ENCODE measurements around a stretch of chr13.

- PRO-cap, result no peak
CAGE:
- cytosol, long polyA plus RNA, result no peak
- long polyA plus RNA, result no peak
- nucleus, long polyA plus RNA, result no peak
Observed at GRCh38 chr13:109704443-109705807, 81.5 kb downstream of the IRS2 start.

- PRO-cap, result no peak
CAGE:
- cytosol, long polyA plus RNA, result no peak
- long polyA plus RNA, result no peak
- nucleus, long polyA plus RNA, result no peak
Observed at GRCh38 chr13:109725925-109726454, 60.4 kb downstream of the IRS2 start.

DNA sequence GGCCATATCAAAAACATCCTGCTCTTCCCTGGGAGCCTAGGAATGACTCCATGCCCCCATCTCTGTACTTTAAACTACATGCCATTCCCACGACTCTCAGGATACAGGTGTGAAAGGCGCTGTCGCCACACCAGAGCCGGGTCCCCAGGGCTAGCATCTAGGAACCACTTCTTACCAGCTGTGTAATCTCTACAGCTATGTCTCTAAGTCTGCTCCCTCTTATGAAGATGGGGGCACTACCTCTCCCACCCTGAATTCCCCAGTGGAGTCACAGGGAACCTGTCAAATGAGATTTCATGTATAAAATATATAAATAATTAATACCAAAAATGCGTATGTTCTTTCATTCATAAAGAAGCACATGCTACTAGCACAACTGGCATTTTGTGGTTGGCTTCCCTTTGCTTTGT is 22.2 kb downstream of the IRS2 start:
- PRO-cap, result no peak
CAGE:
- cytosol, long polyA plus RNA, result no peak
- long polyA plus RNA, result no peak
- nucleus, long polyA plus RNA, result no peak

GRCh38 chr13:109802810-109803336 is 16.5 kb upstream of the IRS2 start:
- PRO-cap, result no peak
CAGE:
- cytosol, long polyA plus RNA, result no peak
- long polyA plus RNA, result no peak
- nucleus, long polyA plus RNA, result no peak

DNA sequence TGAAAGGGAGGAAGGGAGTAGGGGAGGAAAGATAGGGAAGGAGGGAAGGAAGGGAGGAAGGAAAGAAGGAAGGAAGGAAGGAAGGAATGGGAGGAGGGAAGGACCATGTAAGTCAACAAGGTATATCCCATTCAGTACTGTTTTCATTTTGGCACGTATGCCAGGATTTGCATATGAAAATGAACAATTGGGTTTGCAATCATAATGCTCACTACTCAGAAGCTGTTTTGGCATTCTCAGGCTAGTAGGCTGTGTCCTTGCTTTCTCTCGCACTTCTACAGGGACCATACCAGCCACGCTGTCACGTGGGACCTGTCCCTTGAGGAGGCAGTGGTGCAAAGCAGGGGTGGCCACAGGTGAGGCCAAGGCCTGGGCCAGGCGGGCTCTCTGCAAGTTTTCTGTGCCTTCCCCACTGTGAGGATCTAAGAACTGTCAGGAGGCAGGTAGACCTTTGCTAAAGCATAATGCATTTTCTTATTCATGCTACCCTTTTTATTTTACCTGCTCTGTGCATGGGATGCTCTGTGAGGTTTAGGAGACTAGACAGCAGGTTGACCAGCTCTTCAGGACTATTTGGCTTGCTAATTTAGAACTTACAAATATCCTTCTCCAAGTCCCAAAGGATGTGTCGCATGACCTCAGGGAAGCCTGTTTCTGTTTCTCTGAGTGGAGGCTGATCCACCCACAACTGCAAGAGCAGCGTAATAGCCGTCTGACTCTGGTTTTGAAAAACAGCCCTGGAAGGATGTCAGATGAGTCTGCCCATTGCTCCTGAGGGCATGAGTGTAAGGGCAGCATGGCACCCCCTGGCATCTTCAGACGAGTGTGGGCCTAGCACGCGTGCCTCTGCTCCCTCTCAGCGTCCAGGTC is 89.4 kb upstream of the IRS2 start:
- PRO-cap, result no peak
CAGE:
- cytosol, long polyA plus RNA, result no peak
- long polyA plus RNA, result no peak
- nucleus, long polyA plus RNA, result no peak

GRCh38 chr13:109938532-109939127 is 152.2 kb upstream of the IRS2 start:
- PRO-cap, result no peak
CAGE:
- cytosol, long polyA plus RNA, result no peak
- long polyA plus RNA, result no peak
- nucleus, long polyA plus RNA, result no peak

GRCh38 chr13:110023573-110024119 is 237.3 kb upstream of the IRS2 start:
- PRO-cap, result no peak
CAGE:
- cytosol, long polyA plus RNA, result no peak
- long polyA plus RNA, result no peak
- nucleus, long polyA plus RNA, result no peak

DNA sequence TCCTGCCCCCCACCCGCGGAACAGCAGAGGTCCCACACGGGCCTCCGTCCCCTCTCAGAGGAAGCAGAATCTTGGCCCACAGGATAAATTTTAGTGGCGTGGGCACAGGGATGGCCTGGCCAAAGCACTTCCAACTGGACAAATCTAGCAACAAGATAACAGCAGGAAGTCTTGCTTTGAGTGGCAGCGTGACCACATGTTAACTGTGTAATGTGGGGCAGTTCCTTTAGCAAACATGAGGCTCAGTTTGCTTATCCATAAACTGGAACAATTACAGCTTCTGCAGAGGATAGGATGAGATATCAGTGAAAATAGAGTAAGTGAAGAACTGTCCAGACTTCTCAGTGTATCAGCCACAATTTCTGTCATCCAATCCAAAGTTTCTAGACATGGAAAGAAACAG is 238.0 kb upstream of the IRS2 start:
- PRO-cap, result no peak
CAGE:
- cytosol, long polyA plus RNA, result no peak
- long polyA plus RNA, result no peak
- nucleus, long polyA plus RNA, result no peak

DNA sequence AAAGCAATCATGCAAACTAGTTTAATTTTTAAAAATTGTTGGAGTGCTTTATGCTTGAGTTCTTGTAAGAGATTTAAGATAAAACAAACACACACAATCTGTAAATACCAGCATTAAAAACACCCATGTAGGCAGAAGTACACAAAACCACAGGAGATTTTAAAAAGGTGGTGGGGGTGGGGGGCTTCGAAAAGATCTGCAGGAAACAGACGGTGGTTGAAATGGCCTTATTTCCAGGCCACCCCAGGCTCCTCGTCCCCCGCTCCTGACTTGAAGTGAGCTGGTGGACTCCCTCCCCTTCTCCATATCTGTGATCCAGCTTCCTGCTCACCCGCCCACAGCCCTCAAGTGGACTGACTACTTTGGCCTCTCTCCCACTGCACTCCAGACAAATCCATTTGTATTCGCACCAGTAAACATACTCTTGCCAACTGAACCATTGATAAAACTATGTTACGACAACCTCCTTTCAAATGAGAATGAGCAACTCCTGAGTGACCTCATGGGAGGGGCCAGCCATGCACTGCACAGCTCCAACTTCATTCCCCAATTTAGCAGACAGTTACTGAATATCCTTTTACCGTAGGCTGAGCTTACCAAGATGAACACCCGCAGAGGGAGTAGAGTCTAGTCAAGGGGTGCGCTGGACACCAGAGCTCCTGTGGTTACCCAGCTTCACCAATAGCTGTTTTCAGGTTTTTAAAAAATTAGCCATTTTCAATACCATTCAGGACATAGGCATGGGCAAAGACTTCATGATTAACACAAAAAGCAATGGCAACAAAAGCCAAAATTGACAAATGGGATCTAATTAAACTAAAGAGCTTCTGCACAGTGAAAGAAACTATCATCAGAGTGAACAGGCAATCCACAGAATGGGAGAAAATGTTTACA is 259.4 kb downstream of the COL4A1 start:
- PRO-cap, result no peak
CAGE:
- cytosol, long polyA plus RNA, result no peak
- long polyA plus RNA, result no peak
- nucleus, long polyA plus RNA, result no peak

DNA sequence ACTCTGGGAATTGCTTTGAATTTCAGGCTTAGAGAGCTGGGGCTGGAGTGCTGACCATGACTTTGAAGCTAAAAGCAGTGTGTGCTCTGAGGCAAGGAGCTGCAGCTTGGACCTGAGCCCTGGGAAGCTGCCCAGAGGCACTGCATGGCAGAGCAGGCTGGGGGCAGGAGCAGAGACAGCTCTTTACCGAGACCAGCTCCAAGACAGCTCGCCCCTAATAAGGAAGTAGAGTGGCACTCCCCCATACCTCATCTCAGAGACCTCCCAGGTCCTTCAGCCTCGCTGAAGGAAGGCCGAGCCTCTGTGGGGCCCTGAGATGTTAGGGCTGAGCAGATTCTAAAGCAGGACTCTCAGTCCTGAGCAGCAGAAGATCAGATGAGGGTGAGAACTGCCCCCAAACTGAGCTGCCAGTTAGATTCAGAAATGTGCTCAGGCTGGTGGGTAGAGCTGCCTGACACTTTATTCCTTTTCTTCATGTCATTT is 200.1 kb downstream of the COL4A1 start:
- PRO-cap, result no peak
CAGE:
- cytosol, long polyA plus RNA, result no peak
- long polyA plus RNA, result no peak
- nucleus, long polyA plus RNA, result no peak

DNA sequence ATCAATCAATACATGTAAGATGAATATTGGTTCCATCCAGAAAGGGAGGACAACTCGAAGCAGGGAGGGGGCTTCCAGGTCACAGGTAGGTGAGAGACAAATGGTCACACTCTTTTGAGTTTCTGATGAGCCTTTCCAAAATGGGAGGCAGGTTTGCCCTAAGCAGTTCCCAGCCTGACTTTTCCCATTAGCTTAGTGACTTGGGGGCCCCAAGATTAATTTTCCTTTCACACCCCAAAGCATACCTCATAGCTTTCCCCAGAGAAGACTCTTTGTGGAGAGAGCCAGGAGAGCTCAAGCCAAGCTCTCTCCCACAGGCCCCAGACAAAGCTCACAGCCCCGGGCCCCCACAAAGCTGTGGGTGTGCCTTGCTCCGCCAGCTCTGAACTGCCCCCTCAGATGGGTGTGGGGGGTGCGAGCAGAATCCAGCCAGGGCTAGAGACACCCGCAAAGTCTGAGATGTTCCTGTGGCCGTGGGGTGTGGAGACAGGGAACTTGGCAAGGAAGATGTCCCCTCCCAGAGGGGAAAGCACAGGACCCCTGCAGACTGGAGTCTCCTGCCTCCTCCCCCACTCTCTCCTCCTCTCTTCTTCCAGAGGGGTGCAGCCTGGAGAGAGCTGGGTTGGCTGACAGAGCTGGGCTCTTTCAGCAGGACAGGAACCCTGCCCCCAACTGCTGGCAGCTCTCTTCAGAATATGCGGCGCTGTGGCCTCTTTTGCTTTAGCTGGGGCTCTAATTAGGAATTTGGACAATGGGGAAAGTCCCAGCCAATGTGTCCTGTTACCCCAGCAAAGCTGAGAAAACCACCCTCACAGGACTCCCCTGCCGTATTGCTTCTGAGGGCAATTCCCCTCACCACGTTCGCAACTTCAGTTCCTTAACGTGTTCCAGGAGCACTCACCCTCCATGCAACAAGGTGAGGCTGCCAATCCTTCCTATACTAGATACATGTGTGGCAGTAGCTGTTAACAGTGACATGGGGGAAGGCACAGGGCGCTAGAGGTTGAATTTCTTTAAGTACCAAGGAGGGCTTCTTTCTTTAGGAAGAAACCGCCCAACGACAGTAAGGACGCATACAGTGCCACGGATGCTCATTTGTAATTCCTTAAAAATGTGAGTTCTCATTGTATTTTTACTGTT is 170.1 kb downstream of the COL4A1 start:
- PRO-cap, result no peak
CAGE:
- cytosol, long polyA plus RNA, result no peak
- long polyA plus RNA, result no peak
- nucleus, long polyA plus RNA, result no peak

DNA sequence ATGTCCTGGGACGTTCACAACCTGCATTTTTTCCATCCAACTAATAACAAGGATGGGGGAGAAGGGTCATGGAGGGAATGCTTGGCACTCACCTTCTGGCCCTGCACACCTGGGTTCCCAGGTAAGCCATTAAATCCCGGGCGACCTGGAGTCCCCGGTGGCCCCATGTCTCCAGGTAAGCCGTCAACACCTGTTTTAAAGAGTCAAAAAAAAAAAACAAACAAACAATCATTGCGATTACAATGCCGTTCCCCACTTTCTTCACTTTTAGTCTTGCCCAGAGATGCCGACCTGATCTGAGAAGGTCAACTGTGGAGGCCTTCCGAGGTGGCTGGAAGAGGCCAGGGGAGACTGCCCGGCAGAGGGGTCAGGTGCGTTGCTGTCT is 125.8 kb downstream of the COL4A1 start:
- PRO-cap, result no peak
CAGE:
- cytosol, long polyA plus RNA, result no peak
- long polyA plus RNA, result no peak
- nucleus, long polyA plus RNA, result no peak

DNA sequence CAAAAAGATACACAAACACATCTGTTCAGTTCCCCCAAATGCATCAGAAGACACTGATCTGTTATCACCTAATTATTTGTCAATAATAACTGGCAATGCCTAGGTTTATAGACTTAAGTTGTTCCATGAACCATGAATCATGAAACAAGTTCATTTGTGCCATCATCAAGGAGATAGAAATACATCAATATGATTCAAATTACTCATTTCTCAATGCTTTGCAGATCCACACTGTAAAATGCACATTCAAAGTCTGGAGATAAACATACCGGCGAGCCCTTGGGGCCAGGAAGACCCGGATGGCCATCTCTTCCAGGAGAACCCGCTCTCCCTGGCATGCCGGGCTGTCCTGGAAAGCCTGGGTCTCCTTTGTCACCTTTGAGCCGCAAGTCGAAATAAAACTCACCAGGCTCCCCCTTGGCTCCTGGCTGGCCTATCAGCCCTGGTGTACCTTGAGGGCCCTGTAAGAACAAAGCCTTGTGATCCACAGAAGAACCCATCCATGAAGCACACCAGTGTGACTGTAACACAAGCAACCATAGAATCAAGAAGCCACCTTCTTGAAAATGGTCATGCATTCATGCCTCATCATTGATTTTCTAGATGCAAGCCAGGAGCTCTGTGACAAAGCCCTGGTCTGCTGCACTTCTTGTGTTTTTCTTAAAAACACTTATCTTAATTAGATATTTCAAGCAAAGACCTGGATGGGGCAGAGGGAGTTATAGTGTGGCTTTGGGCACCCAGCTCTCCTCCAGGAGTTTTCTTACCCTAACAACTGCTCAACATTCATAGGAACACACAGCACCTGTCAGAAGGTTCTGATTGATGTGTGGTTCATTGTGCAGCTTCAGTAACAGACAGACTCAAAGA is 119.9 kb downstream of the COL4A1 start:
- PRO-cap, result no peak
CAGE:
- cytosol, long polyA plus RNA, result no peak
- long polyA plus RNA, result no peak
- nucleus, long polyA plus RNA, result no peak

GRCh38 chr13:110197387-110197784 is 109.6 kb downstream of the COL4A1 start:
- PRO-cap, result no peak
CAGE:
- cytosol, long polyA plus RNA, result no peak
- long polyA plus RNA, result no peak
- nucleus, long polyA plus RNA, result no peak

GRCh38 chr13:110264436-110265172 is 42.4 kb downstream of the COL4A1 start:
- PRO-cap, result no peak
CAGE:
- cytosol, long polyA plus RNA, result no peak
- long polyA plus RNA, result no peak
- nucleus, long polyA plus RNA, result no peak

DNA sequence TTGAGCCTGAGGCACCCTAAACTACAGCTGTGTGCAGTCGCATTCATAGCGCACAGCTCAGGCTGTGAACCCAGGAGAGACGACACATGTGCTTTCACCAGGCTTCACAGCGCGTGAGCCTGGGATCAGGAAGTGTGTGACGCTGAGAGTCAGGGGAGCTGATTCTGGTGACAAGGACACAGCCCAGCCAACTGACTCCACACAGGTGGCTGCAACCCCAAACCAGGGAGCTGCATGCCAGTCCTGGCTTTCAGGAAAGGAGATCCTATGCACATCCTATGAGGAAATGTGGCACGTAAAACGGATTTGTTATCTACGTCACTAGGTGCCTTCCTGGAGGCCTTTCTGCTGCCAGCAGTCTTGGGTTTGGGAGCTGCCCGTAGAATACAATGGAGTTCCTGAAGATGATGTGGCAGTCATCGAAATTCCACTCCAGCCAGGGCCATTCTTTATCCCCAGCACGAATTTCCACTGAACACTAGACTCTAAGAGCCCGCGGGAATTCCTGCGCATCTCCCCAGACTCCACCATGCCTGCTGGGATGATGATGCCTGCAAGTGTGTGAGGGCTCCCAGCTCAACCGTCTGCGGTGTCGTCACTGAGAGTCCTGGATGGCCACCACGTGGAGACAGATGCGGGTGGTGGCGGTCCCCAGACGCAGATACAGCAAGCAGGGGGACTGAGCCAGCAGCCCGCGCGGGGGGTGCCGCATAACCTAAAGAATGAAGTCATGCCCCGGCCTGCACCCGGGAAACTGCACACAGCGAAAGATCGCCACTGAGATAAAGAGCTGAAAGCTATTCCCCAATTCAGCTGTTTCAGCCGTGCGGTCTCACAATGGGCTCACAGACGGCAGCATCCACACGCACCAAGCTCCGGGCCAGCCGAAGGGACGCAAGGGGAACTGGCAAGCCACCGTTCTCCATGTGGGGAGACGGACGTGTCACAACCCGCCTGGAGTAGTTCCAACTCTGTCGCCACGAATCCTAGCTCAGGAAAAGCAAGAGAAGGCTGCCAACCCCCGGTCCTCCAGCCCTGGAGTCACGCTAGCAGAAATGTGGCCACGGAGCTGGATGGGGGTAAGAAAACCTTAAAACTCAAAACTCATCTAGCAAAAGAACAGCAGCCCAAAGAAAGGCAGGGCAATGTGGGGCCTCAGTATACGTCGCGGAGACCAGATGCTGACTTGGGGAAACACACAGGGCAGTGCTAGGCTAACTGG is 41.1 kb downstream of the COL4A1 start:
- PRO-cap, result no peak
CAGE:
- cytosol, long polyA plus RNA, result no peak
- long polyA plus RNA, result no peak
- nucleus, long polyA plus RNA, result no peak

DNA sequence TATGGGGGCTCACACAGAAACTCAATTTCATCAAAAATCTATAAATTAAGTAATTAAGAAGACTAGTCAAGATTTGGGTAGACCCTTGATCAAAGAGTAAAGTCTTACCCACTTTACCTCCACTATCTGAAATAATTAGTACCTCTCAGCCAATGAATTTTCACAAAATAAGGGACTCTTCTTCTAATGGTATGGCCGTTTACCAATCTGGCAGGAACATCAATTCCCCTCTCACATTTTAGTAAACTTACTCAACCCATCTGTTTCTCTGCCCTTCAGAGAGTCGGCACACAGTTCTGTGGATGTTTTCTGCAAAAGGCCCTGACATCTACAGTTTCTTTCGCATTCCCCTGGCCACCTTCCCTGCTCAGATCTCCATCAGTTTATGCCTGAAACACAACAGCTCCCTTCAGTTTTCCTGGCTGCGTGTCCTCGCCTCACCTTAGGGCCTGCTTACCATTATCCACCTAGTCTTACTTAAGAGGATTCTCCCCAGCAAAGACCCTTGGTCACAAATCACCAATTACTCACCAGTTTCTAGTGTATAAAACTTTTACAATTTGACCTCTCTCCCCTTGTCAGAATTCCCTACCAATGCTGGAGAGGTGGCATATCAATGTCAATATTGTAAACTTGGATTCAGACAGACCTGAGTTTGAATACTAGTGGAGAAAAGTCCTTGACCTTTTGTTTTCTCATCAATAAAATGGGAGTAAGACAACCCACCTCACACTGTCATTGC is 25.2 kb downstream of the COL4A1 start:
- PRO-cap, result no peak
CAGE:
- cytosol, long polyA plus RNA, result no peak
- long polyA plus RNA, result no peak
- nucleus, long polyA plus RNA, result no peak

DNA sequence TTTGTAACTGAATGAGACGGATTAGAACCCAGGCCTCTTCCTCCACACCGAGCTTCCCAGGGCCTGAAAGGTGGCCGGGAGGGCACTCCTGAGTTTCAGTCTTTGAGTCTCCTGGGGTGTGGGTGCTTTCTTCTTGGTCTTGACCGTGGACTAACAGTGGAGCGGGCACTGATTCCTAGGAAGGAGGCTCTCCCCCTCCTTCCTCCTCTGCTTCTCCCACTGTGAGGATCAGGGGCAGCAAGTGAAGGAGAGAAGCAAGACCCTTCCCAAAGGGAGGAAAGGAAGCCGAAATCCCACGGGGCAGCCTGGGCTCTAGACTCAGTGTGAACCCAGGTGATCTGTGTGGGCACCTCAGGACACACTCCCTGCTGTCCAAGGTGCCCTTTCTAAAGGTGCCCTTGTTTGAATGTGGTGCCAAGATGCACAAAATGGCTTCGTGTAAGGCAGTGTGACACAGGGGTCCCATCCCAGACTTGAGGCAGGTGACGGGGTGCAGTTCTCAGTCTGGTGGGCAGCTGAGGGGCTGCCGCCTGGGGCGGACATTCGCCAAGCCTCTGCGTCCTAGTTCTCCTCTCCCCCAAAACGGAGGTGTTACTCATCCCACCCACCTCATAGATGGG is 4.0 kb downstream of the COL4A2 start:
- PRO-cap, result no peak
CAGE:
- cytosol, long polyA plus RNA, result no peak
- long polyA plus RNA, result no peak
- nucleus, long polyA plus RNA, result no peak

- PRO-cap, result no peak
CAGE:
- cytosol, long polyA plus RNA, result no peak
- long polyA plus RNA, result no peak
- nucleus, long polyA plus RNA, result no peak
Observed at GRCh38 chr13:110330520-110331054, 23.5 kb downstream of the COL4A2 start.

DNA sequence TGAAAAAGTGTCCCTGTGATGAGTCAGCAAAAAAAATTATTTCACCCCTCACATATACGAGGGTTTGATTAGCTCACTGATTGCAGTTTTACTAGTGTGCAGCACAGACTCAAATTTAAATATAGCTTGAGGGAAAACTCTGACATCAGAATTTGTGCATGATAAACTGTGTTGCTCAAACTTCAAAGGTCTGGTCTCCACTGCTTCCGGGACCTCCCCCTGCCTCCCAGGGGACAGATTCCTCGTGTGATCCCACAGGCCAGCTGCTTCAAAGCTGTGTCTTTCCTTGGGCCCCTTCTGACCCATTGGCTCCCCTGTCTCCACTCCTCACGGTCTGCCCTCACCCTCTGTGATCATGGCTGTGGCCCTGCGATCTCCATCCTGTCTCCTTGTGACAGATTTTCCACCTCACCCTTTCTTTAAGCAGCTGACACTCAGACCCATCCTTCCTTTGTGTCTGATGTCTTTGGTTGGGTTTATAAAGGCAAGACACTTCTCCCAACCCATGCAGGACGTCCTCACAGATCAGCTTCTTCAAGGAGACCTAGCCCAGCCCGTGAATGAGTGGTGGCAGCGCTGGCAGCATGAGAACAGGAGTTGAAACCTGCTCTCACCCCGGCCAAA is 81.6 kb downstream of the COL4A2 start:
- PRO-cap, result no peak
CAGE:
- cytosol, long polyA plus RNA, result no peak
- long polyA plus RNA, result no peak
- nucleus, long polyA plus RNA, result no peak